Monocyte (primary cell): ENCODE results near the genes KRT81, KRT76, KRT3, KRT8, IGFBP6 and ZNF740.

GRCh38 chr12:52234660-52235415 lies 1.8 kb downstream of the KRT7 start:
- PRO-cap, 2 experiments: no peak in any of the 2 experiments

- PRO-cap, 2 experiments: no peak in any of the 2 experiments
These were observed 12.2 kb downstream of the KRT7 start for GRCh38 chr12:52245181-52245752.

GRCh38 chr12:52249863-52250865 lies 17.1 kb downstream of the KRT7 start:
- PRO-cap, 2 experiments: no peak in any of the 2 experiments

DNA sequence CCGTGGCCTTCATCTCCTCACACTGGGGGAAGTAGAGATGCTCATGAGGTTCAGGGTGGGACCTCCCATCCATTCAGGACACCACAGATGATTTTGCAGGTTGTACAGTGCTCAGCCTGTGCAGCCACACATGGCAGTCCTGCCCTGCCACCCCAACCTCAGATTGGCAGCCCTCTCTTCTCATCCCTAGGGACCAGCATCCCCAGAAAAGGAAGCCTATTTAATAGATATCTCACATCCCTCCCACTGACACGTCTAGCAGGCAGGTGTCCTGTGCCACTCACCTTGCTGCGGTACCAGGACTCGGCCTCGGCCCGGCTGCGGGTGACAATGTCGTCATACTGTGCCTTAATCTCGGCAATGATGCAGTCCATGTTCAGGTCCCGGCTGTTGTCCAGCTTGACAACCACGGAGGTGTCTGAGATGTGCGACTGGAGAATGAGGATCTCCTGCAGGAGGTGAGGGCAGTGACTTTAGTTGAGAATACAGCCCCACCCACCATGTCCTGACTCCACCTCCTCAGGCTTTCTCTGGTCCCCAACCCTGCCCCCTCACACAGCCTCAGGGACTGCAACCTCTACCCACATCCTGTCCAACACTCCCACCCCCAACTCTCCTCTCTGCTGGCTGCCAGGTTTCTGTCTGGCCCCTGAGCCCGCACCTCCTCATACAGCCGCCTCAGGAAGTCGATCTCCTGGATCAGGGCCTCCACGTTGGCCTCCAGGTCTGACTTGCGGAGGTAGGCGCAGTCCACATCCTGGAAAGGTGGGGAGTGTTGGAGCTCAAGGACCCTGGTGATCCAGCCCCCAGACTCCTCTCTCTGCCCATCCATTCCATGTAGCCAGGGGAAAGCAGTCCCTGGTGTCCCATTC lies 3.4 kb downstream of the KRT81 start:
- PRO-cap, 2 experiments: no peak in any of the 2 experiments

DNA sequence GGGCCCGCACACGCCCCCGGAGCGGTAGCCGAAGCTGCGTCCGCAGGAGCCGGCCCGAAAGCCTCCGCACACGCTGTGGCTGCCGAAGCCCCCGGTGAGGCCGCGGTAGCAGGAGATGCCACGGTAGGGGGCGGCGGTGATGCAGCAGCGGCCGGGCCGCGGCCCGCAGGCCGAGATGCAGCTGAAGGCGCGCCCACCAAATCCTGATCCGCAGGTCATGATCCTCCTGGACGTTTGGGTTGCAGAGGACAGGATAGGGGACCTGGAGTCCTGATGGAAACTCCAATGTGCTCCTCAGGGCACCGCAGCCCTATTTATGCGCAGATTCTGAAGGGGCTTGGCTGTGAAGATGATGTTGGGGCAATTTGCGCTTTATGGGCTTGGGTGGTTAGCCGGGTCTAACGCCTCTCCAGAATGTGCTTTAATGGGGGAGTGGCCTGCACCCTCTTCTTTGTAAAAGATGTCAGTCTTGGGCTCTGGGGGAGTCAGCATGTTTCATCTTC lies at the start of gene KRT81:
Gene KRT81, minus strand, starts transcription at position 288 of the 503 bp plus-strand sequence.
- PRO-cap, 2 experiments: no peak in any of the 2 experiments

DNA sequence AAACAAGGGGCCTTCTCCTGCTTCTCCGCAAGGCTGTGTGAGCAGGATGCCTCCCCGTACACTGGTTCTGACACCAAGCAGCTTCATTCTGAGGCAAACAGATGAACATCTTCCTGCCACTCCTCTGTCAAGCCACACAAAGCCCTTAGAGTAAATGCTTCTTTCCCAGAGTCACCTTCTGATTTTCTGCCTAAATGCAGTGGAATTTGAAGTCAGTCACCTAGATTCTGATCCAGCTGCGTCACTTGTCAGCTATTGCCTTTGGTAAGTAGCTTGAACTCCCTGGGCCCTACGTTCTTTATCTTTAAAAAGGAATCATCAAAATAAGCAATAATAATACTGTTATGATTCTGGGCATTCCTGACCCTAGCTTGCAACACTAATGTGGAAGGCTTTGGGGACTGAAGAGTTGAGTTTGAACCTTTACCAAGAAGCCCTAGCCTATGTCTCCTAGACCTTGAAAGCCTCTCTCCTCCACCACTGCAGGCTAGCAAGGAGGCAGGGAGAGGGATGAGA lies 5.7 kb downstream of the KRT73 start:
- PRO-cap, 2 experiments: no peak in any of the 2 experiments

DNA sequence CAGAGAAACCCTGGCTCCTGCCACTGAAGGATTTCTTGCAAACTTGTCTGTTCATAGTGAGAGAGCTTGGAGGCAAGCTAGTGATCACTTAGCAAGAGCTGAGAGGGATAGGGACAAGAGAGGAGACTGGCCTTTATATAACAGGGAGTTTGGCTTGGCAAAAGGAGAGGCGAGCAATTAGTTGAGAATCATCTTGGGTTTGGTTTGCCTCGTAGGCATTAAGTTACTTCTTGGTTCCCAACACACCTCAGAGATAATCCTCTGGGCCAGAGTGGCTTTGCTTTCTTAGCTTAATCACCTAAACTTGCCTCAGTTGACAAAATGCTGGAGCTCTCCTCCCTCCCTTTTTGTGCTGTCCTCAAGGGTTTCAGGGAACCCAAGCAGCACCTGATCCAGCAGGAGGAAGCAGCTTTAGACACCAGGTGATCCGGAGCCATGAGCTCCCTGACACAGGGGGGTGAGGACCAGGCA lies at the start of gene KRT76:
Gene KRT76, minus strand, starts transcription at position 109 of the 471 bp plus-strand sequence.
- PRO-cap, 2 experiments: no peak in any of the 2 experiments

DNA sequence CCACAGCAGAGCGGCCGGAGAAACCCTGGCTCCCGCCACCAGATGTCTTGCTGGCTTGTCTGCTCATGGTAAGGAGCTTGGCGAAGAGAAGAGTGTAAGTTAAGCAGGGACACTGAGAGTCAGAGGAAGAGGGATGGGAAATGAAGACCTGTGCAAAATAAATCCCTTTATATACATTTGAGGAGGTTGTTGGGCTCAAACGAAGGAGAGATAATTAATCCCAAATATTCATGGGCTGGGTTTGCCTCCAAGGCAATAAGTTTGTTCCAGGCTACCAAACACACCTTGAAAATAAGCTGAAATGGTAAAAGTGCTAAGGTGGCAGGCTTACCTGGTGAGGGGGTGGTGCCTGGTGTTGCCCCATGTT lies at the start of gene KRT3:
Gene KRT3, minus strand, starts transcription at position 142 of the 367 bp plus-strand sequence.
- PRO-cap, 2 experiments: no peak in any of the 2 experiments

GRCh38 chr12:52904341-52905577 lies at the start of gene KRT8:
Gene KRT8 (minus strand): TSS chr12:52905076.
- PRO-cap, 2 experiments: no peak in any of the 2 experiments

GRCh38 chr12:52914670-52915072 lies 9.8 kb upstream of the KRT8 start:
- PRO-cap, 2 experiments: no peak in any of the 2 experiments

DNA sequence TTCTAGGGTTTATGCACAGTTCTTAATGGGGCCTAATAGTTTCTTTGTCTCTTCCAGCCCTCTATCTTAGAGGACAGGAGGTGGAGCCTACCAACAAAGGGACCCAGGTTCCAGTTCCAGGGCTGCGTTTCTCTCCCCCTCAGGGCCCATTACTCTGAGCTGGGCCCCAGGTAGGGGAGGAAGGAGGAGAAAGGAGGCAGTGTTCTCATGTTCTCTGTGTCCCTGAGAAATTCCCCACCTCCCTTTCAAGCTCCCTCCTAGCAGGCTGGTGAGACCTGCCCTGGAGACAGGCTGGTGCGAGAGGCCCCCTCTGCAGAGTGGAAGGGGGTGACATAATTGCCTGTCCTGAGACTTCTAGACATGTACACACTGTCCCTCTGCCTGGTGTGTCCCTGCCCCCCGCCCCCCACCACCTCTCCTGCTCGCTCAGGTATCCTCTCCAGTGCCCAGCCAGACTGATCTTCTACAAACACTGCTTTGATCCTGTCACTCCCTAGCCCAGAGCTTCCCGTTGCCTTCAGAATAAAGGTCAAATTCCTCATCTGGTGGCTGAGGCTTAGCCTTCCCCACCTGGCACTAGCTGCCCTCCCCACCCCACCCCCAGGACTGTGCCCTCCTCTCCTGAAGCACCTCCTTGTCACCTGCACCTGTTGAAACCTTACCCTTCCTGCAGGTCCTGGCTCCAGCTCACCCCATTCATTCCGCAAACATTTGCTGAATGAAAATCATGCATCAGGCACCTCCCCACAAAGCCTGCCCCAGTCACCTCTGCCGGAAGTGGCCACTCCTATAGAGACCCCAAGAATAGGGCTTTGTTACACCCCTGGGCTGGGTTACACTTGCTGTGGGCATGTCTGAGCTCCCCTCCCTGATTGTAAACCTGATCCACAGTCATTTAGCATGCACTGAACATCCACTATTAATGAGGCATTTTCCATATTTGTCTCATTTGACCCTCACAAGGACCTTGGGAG lies 21.2 kb upstream of the KRT8 start:
- PRO-cap, 2 experiments: no peak in any of the 2 experiments

DNA sequence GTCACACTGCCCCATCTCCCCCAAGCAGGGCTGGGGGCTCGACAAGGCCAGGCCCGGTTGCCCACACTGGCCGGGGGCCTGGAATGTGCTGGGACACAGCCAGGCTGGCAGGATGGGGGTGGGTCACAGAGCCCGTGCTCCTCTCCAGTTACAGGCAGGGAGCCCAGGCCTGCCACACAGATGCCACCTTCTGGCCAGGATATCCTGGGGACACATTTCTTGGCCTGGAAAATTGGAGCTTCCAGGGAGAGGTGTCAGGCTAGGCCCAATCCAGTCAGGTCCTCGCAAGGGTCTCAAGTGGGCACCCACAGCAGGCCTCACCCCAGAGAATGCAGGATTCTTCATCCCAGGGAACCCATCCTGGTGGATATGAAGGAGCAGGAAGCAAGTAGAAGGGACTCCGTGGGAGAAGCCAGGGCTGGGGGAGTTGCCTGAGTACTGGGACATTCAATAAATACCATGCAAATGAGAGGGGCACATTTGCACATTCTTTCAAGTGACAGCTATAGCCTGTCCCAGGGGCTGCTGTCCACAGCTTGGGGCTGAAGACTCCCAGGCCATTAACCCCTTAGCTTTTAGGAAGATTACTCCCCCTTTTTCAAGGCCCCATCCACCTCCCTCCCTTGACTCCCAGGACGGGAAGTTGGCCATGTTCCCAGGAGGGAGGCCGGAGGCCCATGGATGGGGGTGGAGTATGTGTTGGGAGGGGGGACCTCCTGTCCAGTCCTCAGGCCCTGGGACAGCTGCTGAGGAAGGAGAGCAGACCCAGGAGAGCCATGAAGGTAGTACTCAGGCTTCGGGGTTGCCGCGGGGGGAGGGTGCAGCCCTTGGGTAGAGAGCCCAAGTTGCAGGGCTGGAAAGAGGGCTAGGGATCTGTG lies 1.2 kb upstream of the TNS2 start:
- PRO-cap, 2 experiments: no peak in any of the 2 experiments

DNA sequence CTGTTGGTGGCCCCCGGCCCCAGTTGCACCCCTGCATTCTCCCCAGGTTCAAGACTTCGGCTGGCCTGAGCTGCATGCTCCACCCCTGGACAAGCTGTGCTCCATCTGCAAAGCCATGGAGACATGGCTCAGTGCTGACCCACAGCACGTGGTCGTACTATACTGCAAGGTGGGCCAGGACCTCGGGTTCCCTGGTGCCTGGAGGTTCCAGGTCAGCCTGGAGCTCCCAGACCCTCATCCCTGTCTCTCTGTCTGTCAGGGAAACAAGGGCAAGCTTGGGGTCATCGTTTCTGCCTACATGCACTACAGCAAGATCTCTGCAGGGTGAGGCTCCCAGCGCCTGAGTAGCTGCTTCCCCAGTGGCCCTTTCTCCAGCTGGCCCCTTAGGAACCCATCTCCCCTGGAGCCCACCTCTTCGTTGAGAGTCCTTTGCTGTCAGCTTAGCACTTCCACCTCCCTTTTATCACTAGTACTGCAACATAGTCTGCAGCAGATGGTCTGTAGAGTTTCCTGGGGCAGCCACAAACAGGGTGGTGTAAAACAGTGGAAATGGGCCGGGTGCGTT lies 5.7 kb downstream of the TNS2 start:
- PRO-cap, 2 experiments: no peak in any of the 2 experiments

DNA sequence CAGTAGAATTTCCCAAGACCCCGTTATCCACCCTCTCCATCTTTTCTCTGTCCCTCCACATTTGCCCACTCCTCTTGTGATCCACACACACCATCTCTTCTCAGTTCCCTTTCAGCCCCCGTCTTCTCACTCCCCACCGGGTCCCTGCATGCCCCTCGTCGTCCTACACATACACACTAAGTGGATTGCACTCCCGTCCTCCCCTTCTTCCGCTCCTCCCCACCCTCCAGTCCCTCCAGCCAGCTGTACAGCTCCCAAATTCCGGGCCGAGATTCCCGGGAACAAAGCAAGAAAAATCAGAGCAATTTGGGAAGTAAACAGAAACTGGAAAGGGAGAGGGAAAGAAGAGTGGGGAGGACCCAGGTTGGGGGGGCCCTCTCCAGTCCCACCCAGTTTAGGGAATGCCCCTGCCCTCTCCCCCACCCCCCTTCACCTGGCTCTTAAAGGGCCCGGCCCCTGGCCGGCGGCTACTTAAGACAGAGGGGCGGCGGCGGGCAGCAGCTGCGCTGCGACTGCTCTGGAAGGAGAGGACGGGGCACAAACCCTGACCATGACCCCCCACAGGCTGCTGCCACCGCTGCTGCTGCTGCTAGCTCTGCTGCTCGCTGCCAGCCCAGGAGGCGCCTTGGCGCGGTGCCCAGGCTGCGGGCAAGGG lies at the start of gene IGFBP6:
Gene IGFBP6, plus strand, starts transcription at position 500 of the 655 bp plus-strand sequence.
- PRO-cap, 2 experiments: no peak in any of the 2 experiments

GRCh38 chr12:53115231-53115991 lies 12.1 kb downstream of the SOAT2 start:
- PRO-cap, 2 experiments: no peak in any of the 2 experiments

DNA sequence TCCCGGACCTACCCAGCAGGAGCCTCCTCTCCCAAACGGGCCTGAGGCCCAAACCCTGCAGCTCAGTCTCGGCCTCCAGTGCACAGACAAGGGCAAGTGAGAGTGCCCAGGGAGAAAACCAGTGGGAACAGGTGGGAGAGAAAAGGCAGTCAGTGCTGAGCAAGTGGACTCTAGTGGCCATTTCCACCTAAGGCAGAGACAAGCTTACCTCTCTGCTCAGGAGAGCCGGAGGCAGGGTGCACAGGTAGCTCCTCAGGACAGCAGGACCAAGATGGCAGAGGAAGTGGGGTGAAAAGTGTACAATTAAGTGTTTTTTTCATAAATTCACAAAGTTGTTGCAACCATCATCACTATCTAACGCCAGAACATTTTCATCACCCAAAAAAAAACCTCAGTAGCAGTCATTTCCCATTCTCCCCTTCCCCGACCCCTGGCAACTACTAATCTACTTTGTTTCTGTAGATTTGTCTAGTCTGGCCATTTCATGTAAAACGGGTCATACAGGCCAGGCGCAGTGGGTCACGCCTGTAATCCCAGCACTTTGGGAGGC lies 6.9 kb upstream of the ZNF740 start:
- PRO-cap, 2 experiments: no peak in any of the 2 experiments

- PRO-cap, 2 experiments: peak in 2 of 2 experiments; most common plus-strand start chr12:53180623 (in 1); most common minus-strand start chr12:53180873 (in 2)
These were observed at the start of gene ZNF740 for GRCh38 chr12:53180397-53180961. Gene ZNF740 (plus strand): TSS chr12:53180722.

- PRO-cap, 2 experiments: no peak in any of the 2 experiments
These were observed 10.9 kb upstream of the CSAD start for GRCh38 chr12:53191505-53192136.

DNA sequence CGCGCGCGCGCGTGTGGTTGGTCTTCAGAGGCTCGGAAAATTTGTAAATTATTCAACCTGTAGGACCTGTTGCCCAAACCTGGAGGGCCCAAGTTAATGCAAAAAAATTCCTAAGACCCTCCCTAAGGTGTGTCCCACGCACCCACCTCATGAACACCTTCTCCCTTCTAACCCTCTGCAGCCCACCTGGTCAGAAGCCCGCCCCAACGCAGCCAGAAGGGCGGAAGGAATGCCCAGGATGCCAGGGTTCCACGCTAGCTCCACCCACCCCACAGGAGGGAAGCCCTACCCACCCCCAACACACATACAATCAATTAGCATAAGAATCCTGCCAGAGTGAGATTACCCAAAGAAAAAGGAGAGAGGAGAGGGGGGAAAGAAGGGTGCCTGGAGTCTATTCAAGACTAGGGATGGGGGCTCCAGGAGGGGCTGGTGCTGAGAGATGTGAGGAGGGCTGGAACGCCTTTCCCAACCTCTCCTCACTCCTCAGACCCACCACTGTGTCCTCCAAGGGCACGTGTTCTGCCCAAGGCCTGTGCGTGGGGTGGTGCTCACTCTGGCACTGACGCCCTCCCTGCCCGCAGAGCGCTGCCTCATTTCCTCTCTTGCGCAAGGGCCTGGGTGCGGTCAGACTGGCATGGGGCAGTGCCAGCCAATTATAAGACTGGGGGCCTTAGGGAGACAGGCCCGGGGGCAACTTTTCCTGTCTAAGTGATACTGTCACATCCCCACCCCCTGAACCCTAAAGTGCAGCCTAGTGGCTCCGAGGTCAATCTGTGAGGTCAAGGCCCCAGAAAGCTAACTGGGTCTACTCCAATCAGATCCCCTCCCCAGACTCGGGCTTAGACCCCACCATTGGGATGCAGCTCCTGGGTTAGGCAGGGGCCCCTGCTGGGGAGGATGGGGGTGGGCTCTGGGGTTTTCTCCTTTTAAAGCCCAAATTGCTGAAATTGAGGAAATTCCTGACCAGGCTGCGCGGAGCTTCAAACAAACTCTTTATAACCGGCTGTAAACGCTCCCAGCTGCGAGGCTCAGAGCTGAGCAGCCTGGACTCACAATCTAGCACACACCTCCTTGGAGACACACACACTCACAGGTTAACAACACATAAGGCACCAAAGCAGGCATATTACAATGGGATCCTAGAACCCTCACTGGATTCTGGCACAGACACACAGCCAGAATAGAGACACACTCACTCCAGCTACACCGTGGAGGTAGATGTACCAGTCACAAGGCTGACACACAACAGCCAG lies 10.2 kb upstream of the ITGB7 start:
- PRO-cap, 2 experiments: peak in 2 of 2 experiments; most common plus-strand start position 957 of the sequence (in 2); most common minus-strand start position 502 of the sequence (in 2)

- PRO-cap, 2 experiments: no peak in any of the 2 experiments
These were observed 11.5 kb downstream of the RARG start for GRCh38 chr12:53220566-53220792.